Peyer's patch (tissue), 4 donors: ENCODE results near the gene TNP1.

DNA sequence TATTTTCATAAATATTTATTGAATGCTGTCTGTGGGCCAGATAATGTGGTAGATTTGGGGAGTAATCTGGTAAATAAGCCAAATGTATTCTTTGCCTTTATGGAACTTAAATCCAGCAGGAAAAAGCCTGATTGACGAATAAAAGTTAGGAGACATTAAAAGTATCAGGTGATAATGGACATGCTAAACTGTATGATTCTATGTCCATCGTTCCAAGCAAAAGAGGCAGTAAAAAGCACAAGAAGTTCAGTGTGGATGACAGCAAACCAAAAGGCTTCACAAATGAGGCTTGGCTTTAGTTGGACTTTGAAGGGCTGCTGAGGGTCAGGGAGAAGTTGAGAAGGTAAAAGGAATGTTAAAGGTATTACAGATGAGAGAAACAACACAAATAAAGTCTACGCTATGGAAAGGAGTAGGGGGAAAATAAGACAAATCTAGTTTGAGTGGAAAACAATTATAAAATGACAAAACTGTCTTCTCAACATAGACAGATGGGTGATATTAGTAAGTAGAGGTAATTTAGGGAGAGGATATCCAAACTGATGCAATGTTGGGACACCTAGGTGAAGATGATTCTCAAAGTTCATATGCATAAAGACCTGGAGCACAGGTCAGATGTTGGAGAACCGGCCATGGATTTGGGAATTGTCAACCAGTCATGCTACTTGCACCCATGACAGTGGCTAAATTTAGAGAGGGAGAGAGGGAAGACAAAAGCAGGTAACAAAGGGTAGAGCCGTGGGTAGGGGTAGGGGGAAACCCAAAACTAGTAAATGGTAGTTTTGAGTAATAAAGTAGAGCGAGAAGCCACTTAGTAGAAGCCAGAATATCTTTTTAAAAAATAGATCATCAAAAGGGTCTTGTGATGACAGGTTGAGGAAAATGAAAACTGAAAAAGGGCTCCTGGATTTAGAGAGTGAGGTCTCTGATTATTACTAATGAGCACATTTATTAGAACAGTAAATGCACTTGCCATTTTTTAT lies 80.4 kb downstream of the CPS1 start:
- PRO-cap: no peak
- RAMPAGE, long total RNA, 4 experiments: no peak in any of the 4 experiments

DNA sequence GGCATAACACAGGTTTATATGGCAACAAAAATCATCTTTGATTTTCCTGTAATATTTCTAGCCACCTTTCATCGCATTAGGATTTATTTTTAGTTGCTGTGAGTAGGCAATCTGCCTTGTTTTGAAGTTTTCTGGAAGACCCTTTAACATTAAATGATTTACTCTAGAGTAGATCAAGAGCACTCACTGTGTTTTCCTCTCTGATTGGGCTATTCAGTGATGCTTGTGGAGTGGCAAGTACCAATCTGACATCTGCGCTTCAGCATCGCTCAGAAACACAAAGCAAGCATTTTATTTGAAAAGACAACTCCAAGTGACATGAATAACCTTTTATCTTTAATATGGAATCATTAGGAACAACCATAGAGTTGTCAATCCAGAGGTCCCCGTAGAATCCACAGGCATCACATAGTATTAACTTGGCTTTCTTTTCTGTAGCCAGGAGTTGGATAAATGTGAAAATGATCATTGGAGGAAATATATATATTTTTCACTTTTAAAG lies 114.6 kb downstream of the CPS1 start:
- PRO-cap: no peak
- RAMPAGE, long total RNA, 4 experiments: no peak in any of the 4 experiments

GRCh38 chr2:210931963-210932251 lies 375.5 kb downstream of the CPS1 start:
- PRO-cap: no peak
- RAMPAGE, long total RNA, 4 experiments: no peak in any of the 4 experiments

GRCh38 chr2:211396815-211397055 lies 840.3 kb downstream of the CPS1 start:
- PRO-cap: no peak
- RAMPAGE, long total RNA, 4 experiments: no peak in any of the 4 experiments

DNA sequence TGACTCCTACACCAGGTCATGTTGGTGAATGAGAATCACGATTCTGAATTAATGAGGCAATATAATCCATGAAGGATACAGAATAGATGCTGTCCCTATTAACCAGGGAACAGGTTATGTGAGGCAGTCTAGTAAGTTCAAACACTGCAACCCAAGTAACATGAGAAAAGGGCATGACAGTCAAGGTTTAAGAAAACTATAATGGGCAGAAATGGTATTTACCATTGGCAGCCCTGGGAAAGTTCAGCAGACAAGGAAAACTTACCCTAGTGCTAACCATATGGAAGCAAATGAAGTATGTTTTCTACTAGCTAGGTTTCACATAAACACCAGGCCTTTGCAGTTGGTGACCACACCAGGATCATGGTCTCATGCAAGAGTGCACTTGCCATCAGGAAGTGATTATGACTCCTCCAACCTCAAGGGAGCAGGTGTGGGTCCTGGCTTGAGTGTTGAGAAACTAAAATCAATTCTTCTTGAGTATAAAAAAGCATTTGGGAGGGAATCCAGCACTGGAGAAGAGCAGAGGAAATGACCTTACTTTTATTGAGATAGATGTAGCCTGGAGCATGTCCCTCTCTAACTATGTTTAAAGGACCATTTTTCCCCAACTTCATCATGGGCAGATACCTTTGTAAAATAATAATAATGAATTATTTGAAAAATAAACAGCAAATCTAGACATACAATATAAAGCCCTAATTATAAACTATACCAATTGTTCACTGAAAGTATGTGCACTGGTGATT lies 56.8 kb upstream of the SPAG16 start:
- PRO-cap: no peak
- RAMPAGE, long total RNA, 4 experiments: no peak in any of the 4 experiments

- PRO-cap: no peak
- RAMPAGE, long total RNA, 4 experiments: no peak in any of the 4 experiments
These were observed 4.7 kb downstream of the SPAG16 start for GRCh38 chr2:213288918-213289347.

GRCh38 chr2:214683467-214683951 lies 126.0 kb downstream of the BARD1 start:
- PRO-cap: no peak
- RAMPAGE, long total RNA, 4 experiments: no peak in any of the 4 experiments

DNA sequence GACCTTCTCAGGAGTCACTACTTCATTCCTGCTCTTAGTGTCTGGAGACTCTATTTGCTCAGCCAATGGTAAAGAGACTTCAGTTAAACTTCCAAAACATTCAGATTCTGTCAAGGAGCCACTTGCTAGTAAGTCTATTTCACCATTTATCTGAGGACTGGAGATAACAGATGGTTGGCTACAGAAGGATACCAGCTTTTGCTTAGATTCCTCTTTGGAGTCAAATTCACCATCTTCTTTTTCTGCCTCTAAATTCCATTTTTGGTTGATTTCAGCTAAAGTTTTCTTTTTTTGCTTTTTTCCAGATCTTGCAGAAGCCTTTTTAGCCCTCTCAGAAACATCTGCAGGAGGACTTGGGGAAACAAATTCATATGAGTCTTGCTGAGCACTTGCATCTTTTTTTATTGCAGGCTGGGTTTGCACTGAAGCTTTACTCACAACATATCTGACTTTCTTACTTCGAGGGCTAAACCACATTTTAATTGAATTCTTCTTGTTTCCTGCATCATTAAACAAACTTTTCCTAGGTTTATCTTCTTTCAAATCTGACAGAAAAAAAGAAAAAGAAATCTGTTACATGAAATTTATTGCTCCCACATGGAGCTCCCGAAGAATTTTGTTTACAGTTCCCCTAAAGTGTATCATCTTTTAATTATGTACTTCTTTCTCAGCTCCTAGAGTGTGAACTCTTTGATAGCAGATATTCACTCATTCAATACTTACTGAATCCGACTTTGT lies 28.3 kb downstream of the BARD1 start:
- PRO-cap: no peak
- RAMPAGE, long total RNA, 4 experiments: no peak in any of the 4 experiments

GRCh38 chr2:215391390-215391964 lies 44.4 kb downstream of the FN1 start:
- PRO-cap: no peak
- RAMPAGE, long total RNA, 4 experiments: no peak in any of the 4 experiments

- PRO-cap: no peak
- RAMPAGE, long total RNA, 4 experiments: no peak in any of the 4 experiments
These were observed 2.2 kb upstream of the MREG start for GRCh38 chr2:216015561-216015896.

DNA sequence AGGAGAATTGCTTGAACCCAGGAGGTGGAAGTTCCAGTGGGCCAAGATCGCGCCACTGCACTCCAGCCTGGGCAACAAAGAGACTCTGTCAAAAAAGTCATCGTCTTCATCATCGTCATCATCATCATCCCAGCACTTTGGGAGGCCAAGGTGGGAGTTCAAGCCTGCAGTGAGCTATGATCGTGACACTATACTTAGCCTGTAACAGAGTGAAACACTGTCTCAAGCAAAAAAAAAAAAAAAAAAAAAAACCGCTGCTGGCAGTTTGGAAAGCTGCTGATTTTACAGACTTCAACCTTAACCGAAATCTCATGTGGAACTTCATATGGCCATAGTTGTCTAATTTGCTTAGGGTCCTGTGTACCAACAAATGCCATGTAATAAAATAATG lies 33.0 kb downstream of the PECR start:
- PRO-cap: unidirectional peak, plus-strand start at position 238 of the sequence
- RAMPAGE, long total RNA, 4 experiments: no peak in any of the 4 experiments

GRCh38 chr2:216078491-216079242 lies 2.9 kb downstream of the PECR start:
- PRO-cap: no peak
- RAMPAGE, long total RNA, 4 experiments: no peak in any of the 4 experiments

- PRO-cap: no peak
- RAMPAGE, long total RNA, 4 experiments: no peak in any of the 4 experiments
These were observed 1.1 kb downstream of the MARCHF4 start for GRCh38 chr2:216371019-216371785.

DNA sequence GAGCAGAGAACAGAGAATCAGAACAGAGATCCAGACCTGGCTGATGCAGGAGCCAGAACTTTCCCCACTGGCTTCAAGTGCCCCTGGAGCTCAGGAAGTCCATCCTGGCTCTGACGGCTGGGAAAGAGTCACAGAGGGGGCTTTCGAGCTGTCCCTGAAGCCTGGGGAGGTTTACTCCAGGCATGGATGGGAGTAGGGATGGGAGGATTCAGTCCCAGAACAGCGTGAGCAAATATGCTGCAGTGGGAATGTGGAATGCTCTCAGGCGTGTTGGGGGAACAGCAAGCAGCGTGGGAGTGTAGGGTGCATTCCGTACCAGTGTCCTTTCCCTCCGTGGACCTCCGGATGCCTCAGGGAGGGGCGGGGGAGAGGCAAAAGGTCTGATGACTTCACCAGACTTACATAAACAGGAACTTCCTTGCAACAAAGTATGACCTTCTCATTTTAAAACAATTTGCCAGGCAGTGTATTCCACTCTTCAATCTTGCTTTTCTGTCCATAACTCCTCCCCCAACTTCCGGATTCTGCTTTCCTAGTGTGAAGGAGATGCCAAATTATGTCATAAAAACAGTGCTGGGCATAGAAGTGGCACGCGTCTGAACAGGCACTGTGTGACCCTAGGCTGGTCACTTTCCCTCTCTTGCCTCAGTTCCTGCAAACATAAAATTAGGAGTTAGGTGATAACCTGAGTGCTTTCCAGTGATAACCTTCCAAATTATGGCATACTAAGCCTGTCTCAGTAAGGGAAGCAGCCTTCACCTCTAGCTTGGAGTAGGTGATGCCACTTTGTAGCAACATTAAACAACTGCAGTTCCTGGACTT lies 36.9 kb downstream of the RPL37A start:
- PRO-cap: unidirectional peak, minus-strand start at position 250 of the sequence; unidirectional peak, minus-strand start at position 347 of the sequence
- RAMPAGE, long total RNA, 4 experiments: no peak in any of the 4 experiments

DNA sequence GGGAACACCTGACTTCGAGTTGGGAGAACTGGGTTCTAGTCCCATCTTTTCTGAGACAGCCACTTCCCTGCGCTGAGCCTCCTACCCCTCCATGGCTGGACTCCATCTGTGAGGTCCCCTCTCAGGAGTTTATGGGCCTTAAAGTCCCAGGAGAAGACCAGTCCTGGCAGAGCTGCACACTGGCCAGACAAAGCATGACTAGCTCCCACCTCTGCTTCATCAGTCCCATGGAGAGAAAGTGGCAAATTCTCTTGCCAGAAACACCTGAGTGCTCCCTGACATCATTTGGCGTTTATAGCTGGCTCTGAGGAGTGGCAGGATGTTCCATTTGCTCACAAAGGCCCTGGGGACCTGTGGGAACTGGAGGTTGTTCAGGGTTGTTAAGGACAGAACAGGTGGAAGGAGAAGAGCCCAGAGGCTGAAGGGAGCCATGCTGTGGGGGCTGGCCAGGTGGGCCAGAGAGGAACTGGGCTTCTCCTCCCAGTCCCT lies 56.0 kb downstream of the RPL37A start:
- PRO-cap: no peak
- RAMPAGE, long total RNA, 4 experiments: no peak in any of the 4 experiments

DNA sequence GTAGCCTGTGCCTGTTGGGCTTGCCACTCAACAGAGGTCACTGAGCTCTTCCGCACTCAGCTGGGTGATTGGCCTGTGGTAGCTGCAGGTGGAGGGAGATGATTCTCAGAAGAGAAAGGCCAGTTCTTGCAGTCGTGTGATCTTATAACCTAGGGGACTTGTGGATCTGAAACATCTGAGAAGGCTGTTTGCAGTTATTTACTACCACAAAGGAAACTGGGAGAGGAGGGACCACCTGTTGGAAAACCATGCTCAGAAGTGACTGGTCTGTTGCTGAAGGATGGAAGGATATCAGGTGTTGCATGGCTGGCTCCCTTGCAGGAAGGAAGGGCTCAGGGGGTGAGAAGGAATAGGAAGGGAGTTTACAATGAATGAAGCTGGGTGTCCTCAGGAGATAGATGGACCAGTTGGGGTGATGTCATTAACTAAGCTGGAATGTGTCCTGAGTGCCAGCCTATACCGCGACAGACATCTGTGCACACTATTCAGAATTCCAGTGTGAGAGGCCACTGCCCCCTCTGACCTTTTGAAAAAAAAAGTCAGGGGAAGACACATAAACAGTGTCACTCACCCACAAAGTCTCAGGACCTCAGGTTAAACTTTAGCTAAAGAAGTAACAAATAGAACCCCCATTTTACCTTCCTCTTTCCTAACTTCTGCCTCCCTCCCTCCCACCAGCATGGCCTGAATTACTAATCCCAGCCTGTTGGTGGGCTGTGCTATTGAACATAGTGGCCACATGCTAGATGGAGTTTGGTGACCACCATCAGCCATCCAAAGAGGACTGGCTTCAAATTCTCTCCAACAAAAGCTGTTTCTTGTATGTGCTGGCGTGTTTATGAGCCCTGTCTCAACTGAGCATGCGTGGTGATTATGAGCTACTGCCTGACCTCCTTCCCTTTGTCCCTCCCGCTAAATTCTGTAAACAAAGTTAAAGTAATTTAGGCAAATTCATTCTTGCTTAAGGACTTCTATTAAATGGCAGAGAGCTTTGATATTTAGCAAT lies 17.7 kb downstream of the IGFBP2 start:
- PRO-cap: no peak
- RAMPAGE, long total RNA, 4 experiments: no peak in any of the 4 experiments

GRCh38 chr2:216698795-216699378 lies 3.5 kb upstream of the IGFBP5 start:
- PRO-cap: no peak
- RAMPAGE, long total RNA, 4 experiments: no peak in any of the 4 experiments

GRCh38 chr2:216800294-216800607 lies 59.6 kb downstream of the TNP1 start:
- PRO-cap: no peak
- RAMPAGE, long total RNA, 4 experiments: no peak in any of the 4 experiments

GRCh38 chr2:216859728-216860347 lies at the start of gene TNP1:
TNP1 (minus strand) TSS chr2:216860064.
- PRO-cap: no peak
- RAMPAGE, long total RNA, 4 experiments: no peak in any of the 4 experiments

DNA sequence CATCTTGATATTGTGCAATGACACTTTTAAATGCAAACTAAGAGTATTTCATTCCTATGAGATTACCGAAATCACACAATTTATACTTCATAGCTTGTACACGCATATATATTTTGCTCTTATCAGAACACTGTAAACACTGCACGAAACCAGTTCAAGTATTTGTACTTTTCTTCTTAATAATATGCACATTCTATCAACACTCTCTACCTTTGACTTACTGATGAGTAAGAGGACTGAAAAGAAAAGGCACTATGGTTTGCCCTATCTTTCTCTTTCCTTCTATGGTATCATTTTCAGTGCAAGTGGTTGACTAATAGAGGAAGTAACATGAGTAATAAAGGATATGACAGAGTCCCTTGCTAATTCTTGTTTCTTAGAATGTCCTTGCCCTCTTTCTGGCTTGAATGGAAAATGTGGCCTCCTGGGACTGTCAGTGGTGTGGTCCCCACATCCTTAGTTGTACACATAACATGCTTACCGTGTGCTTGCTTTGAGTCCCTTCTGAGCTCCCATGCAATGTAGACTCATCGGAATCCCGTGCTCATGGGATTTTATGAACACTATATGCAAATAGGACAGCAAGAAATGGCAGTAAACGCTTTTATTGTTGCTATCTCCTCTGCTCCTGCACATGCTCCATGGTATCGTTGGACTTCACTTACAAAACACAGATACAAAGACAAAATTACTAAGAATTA lies 363.5 kb upstream of the TNP1 start:
- PRO-cap: no peak
- RAMPAGE, long total RNA, 4 experiments: no peak in any of the 4 experiments